ENCODE measurements around a stretch of chr4.

DNA sequence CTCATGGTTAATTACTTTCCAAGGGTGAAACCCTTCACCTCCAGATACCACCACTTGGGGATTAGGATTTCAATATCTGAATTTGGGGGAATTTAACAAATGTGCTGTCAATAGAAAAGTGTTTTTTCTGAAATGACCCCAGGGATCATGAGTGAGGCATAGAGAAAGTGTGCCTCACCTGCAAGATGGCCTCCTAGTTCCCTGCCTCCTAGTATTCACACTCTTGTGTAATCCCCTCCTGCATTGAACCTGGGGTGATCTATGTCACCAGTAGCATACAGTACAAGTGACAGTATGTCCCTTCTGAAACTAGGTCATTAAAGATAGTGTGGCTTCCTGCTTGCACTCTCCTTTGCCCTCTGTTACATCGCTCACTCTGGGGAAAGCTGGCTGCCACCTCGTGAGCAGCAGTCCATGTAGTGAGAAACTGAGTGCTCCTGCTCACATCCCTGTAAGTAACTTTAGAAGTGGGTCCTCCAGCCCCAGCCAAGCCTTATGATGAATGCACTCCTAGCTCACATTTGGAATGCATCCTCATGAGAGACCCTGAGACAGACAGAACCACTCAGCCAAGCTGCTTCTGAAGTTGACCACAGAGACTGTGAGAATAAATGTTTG, 89.7 kb upstream of the TNIP3 start:
- PRO-cap = no peak
CAGE:
- cytosol, long polyA plus RNA = no peak
- long polyA plus RNA = no peak
- nucleus, long polyA plus RNA = no peak

GRCh38 chr4:121669472-121669785, 27.4 kb downstream of the ANXA5 start:
- PRO-cap = no peak
CAGE:
- cytosol, long polyA plus RNA = no peak
- long polyA plus RNA = no peak
- nucleus, long polyA plus RNA = no peak

GRCh38 chr4:122151836-122152148, 339 bp upstream of the BLTP1 start:
- PRO-cap = no peak
CAGE:
- cytosol, long polyA plus RNA = no peak
- long polyA plus RNA = no peak
- nucleus, long polyA plus RNA = no peak

GRCh38 chr4:122187772-122188335, 35.7 kb downstream of the BLTP1 start:
- PRO-cap = no peak
CAGE:
- cytosol, long polyA plus RNA = no peak
- long polyA plus RNA = no peak
- nucleus, long polyA plus RNA = no peak

- PRO-cap = no peak
CAGE:
- cytosol, long polyA plus RNA = no peak
- long polyA plus RNA = no peak
- nucleus, long polyA plus RNA = no peak
Observed at GRCh38 chr4:123028084-123028653, 105.3 kb downstream of the SPATA5 start.

- PRO-cap = no peak
CAGE:
- cytosol, long polyA plus RNA = no peak
- long polyA plus RNA = no peak
- nucleus, long polyA plus RNA = no peak
Observed at GRCh38 chr4:123400510-123400991, 4.0 kb downstream of the SPRY1 start.

GRCh38 chr4:123601344-123601794, 204.8 kb downstream of the SPRY1 start:
- PRO-cap = no peak
CAGE:
- cytosol, long polyA plus RNA = no peak
- long polyA plus RNA = no peak
- nucleus, long polyA plus RNA = no peak

- PRO-cap = no peak
CAGE:
- cytosol, long polyA plus RNA = no peak
- long polyA plus RNA = no peak
- nucleus, long polyA plus RNA = no peak
Observed at GRCh38 chr4:123659414-123659783, 262.8 kb downstream of the SPRY1 start.

- PRO-cap = no peak
CAGE:
- cytosol, long polyA plus RNA = no peak
- long polyA plus RNA = no peak
- nucleus, long polyA plus RNA = no peak
Observed at GRCh38 chr4:123744903-123745189, 348.3 kb downstream of the SPRY1 start.

DNA sequence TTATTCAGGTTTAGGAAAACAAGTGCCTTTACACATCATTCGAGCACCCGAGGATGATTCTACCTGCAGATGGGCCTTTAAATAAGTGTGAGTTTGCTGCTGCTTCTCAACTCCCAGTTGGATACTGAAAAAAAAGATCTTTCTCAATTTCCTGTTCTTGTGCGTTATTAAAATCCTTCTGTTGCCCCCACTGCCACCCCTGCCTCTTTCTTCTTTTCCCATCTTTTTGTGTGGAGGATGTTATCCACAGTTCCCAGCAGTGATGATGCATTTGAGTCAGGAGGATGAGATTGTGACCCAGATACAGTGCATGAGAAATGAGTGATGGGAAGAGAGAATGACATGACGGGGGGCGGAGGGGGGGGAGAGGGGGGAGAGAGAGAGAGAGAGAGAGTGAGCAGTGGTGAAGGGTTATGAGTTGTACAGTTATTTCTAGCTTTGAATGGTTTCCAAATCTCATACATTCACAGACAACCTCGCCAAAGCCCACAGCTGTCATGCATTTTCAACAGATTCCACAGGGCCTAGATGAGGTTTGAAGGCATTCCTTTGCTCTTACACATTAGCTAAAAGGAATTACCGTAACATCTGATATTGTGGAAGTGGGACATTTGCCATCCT, 435.5 kb downstream of the SPRY1 start:
- PRO-cap = no peak
CAGE:
- cytosol, long polyA plus RNA = no peak
- long polyA plus RNA = no peak
- nucleus, long polyA plus RNA = no peak

DNA sequence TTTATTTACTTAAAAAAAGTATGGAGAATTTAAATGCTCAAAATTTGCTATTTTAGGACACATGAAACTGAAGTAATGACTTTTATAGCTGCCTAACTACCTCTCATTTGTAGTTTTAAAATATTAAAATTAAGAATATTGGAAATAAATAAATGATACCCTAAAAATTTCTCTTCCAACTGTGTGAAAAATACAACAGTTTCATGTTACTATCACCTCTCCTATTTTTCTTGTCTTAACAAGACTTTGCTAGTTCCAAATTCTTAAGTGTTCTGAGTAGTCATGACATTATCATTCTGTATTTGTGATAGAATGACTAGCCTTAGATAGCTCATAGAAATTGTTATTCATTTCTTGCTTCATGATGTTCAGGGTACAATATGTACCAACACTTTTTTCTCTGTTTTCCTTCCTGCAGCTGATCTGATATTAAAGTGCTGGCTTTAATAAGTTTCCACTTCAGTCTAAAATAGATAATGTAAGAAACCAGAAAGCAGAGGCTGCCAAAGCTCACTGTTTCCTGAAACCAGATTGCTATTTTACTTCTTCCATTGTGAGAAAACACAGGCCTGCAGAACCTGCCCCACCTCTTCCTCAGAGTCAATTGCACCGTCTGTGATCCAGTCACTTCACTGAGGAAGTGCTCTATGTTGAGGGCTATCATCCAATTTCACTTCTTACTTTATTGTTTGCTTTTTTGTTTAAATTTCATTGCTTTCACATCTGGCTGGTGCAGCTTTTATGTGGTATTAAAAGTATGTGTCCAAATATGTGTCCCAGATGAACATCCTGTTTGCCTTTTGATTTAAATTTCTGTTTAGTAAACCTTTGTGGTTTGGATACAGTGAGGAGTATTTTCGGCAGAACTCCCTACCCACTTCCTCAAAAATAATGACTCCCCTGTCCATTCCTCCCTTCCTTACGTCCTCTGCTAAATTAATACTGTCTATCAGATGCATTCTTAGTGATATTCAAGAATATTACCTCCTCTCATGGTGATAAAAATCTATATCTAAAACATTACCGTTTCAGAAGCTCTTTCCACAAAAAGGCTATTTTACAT, 652.2 kb downstream of the ANKRD50 start:
- PRO-cap = no peak
CAGE:
- cytosol, long polyA plus RNA = no peak
- long polyA plus RNA = no peak
- nucleus, long polyA plus RNA = no peak

GRCh38 chr4:126255596-126255937, 940.8 kb downstream of the FAT4 start:
- PRO-cap = no peak
CAGE:
- cytosol, long polyA plus RNA = no peak
- long polyA plus RNA = no peak
- nucleus, long polyA plus RNA = no peak

DNA sequence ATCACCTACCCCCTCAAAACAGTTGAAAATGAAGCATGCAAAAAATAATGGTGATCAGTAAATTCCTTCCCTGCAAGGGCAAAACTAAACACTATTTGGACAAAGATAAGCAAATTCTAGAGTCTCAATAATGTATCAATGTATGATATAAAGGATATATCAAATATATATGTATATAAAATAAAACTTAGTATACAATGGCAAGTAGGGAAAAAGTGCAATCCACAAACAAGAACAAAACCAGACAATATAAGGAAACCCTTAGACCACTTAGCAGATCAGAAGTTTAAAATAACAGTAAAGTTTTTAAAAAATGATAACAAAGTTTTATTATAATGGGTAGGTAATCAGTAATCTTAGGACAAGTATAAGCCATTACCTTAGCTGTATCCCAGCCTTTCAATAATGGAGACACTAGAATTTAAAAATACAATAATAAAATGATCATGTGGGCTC, 1138.5 kb upstream of the INTU start:
- PRO-cap = no peak
CAGE:
- cytosol, long polyA plus RNA = no peak
- long polyA plus RNA = no peak
- nucleus, long polyA plus RNA = no peak

- PRO-cap = no peak
CAGE:
- cytosol, long polyA plus RNA = no peak
- long polyA plus RNA = no peak
- nucleus, long polyA plus RNA = no peak
Observed at GRCh38 chr4:127622505-127623410, 10.0 kb upstream of the INTU start.

DNA sequence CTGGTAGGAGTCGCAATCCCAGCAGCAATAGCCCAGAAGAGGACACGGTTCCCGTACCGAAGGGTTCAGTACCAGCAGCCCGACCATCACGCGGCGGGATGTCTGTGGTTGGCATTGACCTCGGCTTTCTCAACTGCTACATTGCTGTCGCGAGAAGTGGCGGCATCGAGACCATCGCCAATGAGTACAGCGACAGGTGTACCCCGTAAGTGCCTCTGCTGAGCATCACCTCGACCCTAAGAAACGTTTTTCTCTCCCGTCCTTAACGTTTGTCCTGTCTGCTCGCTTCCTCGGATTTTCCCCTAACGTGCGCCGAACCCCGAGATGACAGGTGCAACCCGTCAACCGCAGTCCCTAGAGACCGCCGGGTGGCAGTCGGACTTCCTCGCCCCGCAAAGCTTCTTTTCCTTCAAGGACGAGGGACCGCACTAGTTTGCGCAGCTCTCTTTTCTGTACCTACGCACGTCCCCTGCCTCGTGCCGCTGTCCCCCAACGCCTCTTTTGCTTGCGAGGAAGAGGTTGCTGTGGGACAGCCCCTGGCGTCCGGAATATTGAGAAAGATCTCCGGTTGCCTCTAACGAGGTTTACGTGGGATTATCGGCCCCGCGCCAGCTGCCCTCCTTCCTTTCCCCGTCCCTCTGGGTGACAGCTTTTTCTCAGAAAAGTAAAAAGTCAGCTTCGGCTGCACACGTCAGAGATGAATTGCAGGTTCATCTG, 489 bp downstream of the HSPA4L start:
- PRO-cap = no peak
CAGE:
- cytosol, long polyA plus RNA = no peak
- long polyA plus RNA = no peak
- nucleus, long polyA plus RNA = no peak

DNA sequence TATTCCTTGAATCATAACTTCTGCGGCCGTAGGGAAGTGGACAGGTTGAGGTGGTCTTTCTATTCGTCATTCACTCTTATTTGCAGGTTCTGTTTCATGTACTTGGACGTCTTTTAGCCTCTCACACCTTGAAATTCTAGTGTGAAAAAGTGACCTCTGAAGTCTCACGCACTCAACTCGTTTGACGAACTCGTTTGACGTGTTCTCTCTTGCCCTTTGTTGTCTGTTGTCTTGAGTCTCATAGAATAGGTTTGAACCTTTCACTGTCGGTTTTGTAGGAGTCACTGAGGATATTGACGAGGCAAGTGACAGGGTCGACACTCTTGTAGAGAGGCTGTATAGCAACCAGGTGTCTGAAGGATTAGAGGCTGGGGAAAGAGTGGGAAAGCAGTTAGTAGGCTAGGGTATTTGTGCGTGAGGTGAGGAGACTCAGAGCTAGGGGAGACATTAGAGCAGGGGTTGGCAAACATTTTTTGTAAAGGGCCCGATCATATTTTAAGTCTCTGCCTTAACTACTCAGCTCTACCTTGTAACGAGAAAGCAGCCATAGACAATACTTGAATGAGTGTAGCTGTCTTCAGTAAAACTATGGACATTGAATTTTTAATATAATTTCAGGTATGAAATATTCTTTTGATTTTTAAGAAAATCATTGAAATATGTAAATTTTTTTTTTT, 1.2 kb upstream of the PGRMC2 start:
- PRO-cap = no peak
CAGE:
- cytosol, long polyA plus RNA = no peak
- long polyA plus RNA = no peak
- nucleus, long polyA plus RNA = start-site peak on the plus strand centred at position 474 of the sequence, 292 bp wide, 18 and 27 reads in 2 replicates

DNA sequence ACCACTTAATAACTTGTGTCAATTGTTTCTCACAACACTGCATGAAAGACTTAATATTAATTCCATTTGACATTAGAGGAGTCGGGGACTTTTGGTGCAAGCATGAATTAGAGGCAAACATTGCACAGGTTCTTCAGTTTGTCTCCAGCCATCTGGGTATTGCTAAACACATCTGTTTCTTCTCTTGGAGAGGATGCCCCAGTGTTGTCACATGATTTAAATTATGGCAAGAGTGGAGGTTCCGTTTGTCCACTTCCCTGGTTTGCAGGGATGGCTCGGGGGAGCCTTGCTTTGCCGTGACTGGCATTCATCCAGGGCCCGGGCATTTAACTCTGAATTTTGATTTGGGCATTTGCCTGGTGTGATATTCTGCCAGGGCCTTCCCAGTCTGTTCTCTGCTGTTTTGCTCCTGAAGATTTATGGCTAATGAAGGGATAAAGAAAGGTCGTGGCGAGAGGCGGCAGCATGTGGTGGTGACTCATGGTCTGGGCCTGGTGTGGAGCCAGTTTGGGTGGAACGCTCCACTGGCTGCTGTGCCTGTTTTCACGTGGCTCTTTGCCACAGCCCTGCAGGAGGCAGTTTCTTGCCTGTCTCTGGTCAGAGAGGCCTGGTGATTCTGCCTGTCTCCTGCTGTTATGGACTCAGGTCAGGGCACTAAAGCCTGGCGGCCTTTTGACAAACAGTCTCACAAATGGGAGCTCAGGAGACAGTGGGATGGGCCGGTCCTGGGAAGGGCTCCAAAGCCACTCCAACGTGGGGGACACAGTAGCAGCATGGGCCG, 99.3 kb upstream of the PGRMC2 start:
- PRO-cap = no peak
CAGE:
- cytosol, long polyA plus RNA = no peak
- long polyA plus RNA = no peak
- nucleus, long polyA plus RNA = no peak

GRCh38 chr4:128553783-128554291, 255.7 kb upstream of the JADE1 start:
- PRO-cap = no peak
CAGE:
- cytosol, long polyA plus RNA = no peak
- long polyA plus RNA = no peak
- nucleus, long polyA plus RNA = no peak

DNA sequence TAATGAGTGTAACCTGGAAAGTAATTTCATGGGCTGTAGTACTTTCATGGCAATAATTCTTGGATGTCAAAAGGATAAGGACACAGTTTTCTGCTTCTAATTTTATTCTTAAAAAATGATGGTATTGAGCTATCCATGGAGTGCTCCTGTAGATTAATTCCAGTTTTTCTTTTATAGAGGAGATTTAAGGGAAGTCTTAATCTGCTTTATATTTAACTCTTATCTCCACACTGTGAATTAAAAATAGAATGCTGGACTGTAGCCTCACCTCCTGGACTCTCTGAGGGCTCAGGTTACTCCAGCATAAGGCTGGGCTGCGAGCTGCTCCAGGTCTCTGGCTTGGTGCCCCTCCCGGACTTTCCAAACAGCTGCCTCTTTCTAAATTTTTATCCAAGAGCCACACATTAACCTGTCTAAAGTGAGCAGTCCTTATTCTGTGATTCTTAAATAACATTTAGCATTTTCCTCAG, 218.8 kb upstream of the JADE1 start:
- PRO-cap = no peak
CAGE:
- cytosol, long polyA plus RNA = no peak
- long polyA plus RNA = no peak
- nucleus, long polyA plus RNA = no peak

GRCh38 chr4:128757539-128758124, 51.9 kb upstream of the JADE1 start:
- PRO-cap = no peak
CAGE:
- cytosol, long polyA plus RNA = no peak
- long polyA plus RNA = no peak
- nucleus, long polyA plus RNA = no peak